ENCODE measurements around the genes POTEG, OR4K13, RNASE12 and RNASE13.

- PRO-cap, 2 experiments: no peak in any of the 2 experiments
Measured at GRCh38 chr14:19434082-19434581, at the start of gene POTEG. Gene POTEG, minus strand, starts transcription at chr14:19434341.

- PRO-cap, 2 experiments: no peak in any of the 2 experiments
Measured at GRCh38 chr14:20035835-20036327, at the start of gene OR4K13. Gene OR4K13, minus strand, starts transcription at chr14:20036038.

DNA sequence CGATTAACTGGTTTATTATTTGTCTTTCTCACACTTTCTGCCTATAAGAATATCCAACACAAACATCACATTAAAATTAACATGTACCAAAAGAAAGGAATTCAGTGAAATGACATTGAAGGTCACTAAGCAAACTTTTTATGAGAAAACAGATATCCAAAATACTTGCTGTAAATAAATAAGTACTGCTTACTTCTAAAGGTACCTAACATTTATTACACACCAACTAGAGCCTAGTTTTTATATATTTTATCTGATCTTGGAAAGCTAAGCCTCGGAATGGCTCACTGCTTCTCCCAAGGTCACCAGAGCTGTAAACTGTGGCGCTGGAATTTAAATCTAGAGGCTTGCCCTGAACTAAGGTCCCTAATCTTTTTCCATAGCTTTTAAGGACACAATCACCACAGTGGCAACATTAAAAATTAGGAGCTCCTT lies 793 bp downstream of the CCNB1IP1 start:
- PRO-cap, 2 experiments: no peak in any of the 2 experiments

- PRO-cap, 2 experiments: no peak in any of the 2 experiments
Measured at GRCh38 chr14:20417276-20418222, 4.2 kb upstream of the TEP1 start.

DNA sequence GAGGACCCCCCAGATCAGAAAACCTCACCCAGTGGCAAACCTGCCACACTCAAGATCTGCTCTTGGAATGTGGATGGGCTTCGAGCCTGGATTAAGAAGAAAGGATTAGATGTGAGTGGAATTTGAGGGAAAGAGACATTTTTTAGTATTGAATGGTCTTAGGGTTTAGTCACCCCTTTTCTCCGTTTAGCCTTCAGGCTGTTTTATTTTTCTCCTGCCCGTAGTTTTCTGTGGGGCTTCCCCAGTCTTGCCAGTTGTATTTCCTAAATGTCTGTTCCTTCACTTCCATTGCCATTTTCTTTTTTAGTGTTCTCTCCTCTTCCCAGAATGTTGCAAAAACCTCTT lies 937 bp downstream of the APEX1 start:
- PRO-cap, 2 experiments: no peak in any of the 2 experiments

DNA sequence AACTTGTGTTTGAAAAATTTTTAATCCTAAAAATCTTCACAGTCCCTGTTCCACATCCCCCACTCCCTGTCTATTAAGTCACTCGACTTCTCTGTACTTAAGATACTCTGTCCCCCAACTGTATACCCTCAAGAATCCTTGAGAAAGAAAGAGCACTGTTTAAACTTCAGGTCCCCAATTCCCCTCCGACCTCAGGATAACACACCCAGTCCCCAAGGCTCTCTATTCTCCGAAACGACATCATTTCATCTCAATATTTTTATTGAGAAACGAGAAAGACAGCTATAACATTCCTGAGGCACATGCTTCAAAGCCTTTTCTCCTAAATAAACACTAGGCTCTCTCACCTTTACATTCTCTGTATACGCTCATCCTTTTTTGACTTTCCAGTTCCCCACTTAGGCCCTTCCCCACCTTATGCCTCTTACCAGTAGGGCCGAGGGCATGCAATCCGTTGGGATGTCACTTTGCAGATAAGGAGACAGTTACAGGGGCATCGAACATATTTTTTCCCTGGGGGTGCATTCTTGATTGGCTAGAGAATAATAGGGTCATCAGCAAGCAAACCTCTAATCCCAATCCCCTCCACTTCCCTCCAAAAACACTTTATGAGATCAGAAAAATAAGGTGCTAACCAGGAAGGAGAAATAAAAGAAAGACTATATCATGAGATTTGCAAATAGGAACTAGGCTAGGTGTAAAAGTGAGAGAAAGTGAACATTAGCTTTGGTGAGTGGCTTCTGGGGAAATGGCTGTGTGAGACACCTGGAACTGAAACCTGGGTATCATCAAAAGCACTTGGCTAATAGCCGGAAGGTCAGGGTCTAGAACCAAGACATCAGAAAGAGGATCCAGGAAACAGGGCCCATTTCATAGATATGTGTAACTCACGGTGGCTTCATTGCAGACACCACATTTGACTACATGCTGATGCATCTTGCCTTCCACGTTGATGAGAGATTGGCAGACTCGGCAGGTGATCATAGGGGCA lies 1.2 kb downstream of the PIP4P1 start:
- PRO-cap, 2 experiments: no peak in any of the 2 experiments

- PRO-cap, 2 experiments: no peak in any of the 2 experiments
Measured at GRCh38 chr14:20516873-20517205, 47.6 kb downstream of the PNP start.

- PRO-cap, 2 experiments: no peak in any of the 2 experiments
Measured at GRCh38 chr14:20591222-20591803, at the start of gene RNASE12. Gene RNASE12, minus strand, starts transcription at chr14:20591376.

GRCh38 chr14:20609223-20610051 lies 18.3 kb upstream of the RNASE12 start:
- PRO-cap, 2 experiments: no peak in any of the 2 experiments

GRCh38 chr14:20624614-20625105 lies 16.8 kb downstream of the OR6S1 start:
- PRO-cap, 2 experiments: no peak in any of the 2 experiments

DNA sequence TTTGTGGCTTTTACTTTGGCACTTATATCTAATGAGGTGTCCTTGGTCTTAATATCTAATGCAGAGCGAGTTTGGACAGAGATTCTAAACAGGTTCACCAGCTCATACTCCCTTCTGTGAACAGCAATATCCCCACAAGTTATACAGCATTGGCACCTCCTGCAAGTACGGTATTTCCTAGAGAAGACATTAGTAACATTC lies 2.3 kb downstream of the ANG start:
- PRO-cap, 2 experiments: no peak in any of the 2 experiments

DNA sequence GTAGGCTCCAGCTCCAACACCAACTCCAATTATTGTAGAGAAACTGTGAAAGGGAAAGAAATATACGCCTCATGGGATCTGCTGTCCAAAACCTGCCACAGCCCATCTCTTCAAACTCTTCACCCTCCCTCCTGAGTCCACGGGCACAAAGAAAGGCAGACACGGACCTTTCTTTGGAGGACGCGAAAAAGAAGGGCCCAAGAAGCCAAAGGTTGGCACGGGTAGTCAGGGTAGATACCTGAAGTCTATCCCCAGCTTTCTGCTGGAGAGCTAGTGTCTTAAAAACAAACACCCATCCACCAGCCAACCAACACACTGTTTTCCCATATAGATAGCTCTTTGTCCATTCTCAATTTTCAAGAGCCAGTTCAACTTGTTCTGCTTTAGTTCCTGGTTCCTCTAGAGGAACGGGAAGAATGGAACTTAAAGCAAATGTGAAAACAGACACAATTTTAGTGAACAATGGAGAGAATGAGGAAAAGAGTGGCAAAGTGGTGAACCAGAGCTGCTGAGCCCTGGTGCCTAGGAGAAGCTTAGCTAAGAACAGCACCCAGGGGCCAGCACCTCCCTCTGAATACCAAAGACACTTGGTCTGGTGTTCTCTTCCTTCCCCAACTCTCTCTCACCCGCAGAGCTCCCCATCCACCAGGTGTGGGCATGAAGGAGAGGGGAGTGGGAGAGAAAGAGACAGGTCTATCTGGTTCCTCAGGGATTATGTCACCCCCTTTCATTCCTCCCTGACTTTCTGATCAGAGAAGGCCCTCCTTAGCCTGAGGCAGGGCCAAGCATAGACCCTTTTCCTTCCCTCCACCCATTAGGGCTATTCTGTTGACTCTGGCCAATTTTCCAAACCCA lies 3.8 kb downstream of the NDRG2 start:
- PRO-cap, 2 experiments: no peak in any of the 2 experiments

- PRO-cap, 2 experiments: no peak in any of the 2 experiments
Measured at GRCh38 chr14:21034733-21035057, at the start of gene RNASE13. Gene RNASE13, minus strand, starts transcription at chr14:21034807.

DNA sequence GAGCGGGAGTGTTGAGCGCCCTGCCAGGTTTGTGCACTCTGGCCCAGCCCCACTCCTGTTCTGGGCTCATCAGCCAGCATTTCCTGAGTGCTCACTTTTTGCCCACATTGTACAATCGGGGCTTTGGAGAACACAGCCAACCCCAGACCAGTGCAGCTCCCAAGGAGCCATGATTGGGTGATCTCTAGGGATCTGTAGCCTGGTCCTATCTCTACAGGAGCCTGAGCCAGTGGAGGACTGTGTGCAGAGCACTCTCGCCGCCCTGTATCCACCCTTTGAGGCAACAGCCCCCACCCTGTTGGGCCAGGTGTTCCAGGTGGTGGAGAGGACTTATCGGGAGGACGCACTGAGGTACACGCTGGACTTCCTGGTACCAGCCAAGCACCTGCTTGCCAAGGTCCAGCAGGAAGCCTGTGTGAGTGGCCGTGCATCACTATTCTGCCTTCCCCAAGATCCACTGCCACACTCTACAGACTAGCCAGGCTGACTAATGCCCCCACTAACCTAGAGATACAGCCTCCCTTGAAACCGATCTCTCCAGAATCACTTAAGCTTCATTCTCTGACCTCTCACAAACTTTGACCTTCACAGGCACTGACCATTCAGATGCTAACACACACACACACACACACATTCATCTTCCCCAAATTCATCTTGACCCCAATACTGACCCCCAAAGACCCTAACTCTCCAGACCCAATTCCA lies 2.9 kb downstream of the ARHGEF40 start:
- PRO-cap, 2 experiments: no peak in any of the 2 experiments

DNA sequence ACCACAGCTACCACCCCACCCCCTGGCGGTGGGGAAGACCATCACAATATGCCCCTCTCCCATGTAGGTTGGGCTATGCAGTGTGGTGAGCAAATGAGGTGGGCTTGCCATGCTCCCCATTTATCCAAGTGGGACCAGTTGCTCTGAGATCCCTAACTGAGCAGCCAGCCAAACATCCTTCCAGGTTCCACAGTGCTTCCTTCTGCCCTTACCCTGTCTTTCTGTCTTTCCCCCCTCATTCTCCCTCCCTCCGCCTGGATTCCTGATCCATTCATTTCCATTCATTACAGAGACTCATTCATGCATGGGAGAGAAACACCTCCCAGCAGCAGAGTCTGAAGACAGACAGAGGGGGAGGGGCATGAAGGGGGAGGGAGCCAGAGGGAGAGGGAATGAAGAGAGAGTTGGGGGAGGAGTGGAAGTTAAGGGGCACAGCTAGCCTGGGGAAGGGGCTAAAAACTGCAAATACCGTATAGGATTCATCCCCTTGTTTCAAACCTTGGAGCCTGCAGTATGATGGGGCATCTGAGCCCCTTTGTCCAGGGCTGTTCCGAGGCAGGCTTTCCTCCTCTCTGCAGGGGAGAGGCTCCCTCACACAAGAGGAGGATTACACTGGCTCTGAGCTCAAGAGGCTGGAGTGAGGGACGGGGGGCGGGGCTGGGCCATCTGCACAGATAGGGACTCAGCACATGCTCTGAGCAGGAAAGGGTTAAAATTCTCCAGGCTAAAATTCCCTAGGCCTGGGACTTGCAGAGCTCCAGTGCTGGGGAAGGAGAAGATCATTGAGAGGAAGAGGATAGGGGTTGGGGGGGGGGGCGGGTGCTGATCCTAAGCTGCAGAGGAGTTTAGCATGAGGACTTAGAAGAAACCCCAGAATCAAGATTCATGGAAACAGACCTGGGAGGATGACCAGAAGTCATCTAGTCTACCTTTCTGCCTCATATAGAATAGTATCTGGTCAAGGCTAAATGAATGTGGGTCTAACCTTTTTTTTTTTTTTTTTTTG lies 4.2 kb downstream of the ZNF219 start:
- PRO-cap, 2 experiments: no peak in any of the 2 experiments

DNA sequence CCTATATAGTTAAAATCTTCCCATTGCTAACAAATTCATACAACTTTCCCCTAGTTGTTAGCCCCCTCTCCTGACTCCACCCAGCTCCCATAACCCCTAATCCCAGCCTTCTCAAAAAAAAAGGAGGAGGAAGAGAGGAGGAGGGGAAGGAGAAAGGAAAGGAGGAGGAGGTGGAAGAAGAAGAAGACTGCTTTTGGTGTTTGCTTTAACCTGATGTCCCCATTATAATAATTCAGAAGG lies 6.9 kb downstream of the TMEM253 start:
- PRO-cap, 2 experiments: no peak in any of the 2 experiments

- PRO-cap, 2 experiments: no peak in any of the 2 experiments
Measured at GRCh38 chr14:21169810-21170118, 13.9 kb upstream of the OR5AU1 start.

- PRO-cap, 2 experiments: no peak in any of the 2 experiments
Measured at GRCh38 chr14:21247203-21247700, 22.0 kb downstream of the HNRNPC start.

GRCh38 chr14:21269991-21270433 lies 770 bp upstream of the HNRNPC start:
- PRO-cap, 2 experiments: no peak in any of the 2 experiments

- PRO-cap, 2 experiments: no peak in any of the 2 experiments
Measured at GRCh38 chr14:21357012-21357532, 26.7 kb downstream of the SUPT16H start.